CD14-positive monocyte (primary cell): ENCODE results near the gene ADAMTSL4.

DNA sequence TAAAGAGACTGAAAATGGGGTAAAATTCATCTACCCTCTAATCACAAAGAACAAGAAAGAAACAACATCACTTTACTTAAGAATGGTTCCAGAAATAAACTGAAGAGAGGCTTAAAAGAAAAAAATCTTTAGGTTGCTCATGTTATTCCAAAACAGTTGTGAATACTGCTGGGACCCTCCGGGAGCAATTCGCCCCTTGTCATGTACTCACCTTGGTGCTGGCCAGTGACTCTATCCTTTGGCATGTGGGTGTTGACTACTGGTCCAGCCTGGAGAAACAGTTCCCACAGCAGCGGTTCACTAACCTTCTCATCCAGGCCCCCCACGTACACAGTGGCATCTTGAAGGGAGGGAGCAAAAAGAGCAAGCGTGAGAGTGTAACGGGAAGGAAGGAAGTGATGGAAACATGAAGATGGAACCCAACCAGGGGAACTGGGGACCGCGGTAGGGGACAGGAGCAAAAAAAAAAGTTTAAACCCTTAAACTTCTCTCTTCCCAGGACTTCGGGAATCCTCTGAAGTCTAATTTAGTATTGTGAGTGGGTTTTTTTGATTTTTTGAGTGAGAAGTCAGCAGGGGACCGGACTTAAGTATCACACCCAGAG, 546 bp downstream of the SF3B4 start:
- CAGE, long polyA plus RNA = no peak

- CAGE, long polyA plus RNA = no peak
Observed at GRCh38 chr1:149967244-149967634, 30.6 kb upstream of the MTMR11 start.

- CAGE, long polyA plus RNA = no peak
Observed at GRCh38 chr1:150066569-150066854, 1.1 kb upstream of the VPS45 start.

GRCh38 chr1:150151189-150151782, 1.6 kb downstream of the PLEKHO1 start:
- CAGE, long polyA plus RNA = start-site peak on the minus strand at chr1:150151437-150151541, 35 and 9 reads in 2 replicates

DNA sequence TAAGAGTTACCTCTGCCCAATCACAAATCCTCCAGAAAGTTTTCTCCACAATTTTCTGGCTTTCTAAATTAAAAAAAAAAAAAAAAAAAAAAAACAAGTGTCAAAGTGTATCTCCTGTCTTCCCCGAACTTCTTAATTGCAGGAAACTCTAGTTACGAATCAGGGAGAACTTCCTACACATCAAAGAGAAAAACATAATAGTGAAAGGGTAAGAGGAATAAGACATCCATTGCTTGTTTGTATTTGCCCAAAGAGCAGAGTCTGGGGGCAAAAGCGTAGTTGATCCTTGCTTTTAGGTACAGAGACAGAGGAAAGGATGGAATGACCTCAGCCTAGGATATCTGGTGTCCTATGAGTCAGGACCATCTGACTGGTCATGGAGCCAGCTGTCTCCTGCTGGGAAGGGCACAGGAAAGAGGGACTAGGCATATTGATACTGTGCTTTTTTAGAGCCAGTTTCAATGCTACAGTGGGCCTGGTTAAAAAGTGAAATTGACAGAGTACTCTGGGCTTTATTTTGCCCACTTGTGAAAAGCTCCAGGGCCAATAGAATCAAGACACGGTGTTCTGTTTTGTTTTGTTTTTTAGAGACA, 3.0 kb downstream of the PLEKHO1 start:
- CAGE, long polyA plus RNA = no peak

DNA sequence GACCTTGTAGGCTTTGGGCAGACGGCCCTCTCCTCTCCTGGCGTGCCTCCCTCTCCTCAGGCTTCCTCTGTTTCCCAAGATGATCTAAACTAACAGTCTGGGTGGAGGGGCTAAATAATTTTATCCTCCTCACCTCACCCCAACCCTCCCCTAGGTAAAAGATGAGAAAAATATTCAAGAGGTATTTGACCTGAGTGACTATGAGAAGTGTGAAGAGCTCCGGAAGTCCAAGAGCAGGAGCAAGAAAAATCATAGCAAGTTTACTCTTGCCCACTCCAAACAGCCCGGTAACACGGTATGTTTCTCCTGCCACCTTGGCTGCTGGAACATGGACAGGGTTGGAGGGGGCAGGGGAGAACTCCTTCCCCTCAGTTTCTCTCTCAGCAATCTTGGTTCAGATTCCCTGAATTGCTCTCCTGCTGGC, 6.2 kb downstream of the PLEKHO1 start:
- CAGE, long polyA plus RNA = no peak

- CAGE, long polyA plus RNA = no peak
Observed at GRCh38 chr1:150160511-150161547, 11.1 kb downstream of the PLEKHO1 start.

GRCh38 chr1:150259632-150260666, 2.4 kb downstream of the CA14 start:
- CAGE, long polyA plus RNA = no peak

DNA sequence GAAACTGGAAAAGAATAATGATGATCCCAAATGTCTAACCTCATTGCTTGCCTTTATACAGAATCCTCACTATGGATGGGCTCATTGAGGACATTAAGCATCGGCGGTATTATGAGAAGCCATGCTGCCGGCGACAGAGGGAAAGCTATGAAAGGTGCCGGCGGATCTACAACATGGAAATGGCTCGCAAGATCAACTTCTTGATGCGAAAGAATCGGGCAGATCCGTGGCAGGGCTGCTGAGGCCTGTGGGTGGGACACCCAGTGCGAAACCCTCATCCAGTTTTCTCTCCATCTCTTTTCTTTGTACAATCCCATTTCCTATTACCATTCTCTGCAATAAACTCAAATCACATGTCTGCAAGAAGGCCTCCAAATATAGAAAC, 13.4 kb upstream of the PRPF3 start:
- CAGE, long polyA plus RNA = no peak

- CAGE, long polyA plus RNA = no peak
Observed at GRCh38 chr1:150441702-150442283, 45.4 kb upstream of the TARS2 start.

- CAGE, long polyA plus RNA = no peak
Observed at GRCh38 chr1:150471216-150472030, 15.8 kb upstream of the TARS2 start.

DNA sequence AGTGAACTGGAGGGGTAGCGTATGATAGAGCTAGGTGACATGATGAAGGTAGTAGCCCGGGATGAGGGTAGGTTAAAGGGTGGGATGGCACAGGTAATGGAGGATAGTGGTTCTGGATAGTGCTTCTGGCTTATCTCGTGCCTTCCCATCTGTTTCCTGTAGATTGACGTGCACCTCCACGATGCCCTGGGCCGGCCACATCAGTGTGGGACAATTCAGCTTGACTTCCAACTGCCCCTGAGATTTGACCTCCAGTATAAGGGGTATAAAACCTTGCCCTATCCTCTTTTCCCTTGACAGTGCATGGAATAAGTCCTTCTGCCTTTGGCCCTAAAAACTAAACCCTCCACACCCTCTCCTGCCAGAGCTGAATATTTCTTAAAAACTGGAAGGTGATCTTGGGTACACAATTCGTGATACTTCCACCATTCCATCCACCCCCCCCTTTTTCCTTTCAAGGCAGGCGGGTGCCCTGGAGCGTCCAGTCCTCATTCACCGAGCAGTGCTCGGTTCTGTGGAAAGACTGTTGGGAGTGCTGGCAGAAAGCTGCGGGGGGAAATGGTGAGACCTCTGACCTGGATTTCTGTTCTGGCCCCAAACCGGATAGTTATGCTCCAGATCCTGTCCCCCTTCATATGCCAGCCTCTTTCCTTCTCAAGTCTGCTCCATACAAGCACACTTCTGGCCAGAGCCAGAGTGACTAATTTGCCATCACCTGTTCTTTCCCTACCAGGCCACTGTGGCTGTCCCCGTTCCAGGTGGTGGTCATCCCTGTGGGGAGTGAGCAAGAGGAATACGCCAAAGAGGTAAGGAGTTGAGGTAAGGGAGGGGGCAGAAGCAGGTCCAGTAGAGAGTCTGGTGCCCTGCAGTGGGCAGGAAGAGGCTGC, 3.5 kb upstream of the ECM1 start:
- CAGE, long polyA plus RNA = no peak

GRCh38 chr1:150516004-150516784, 8.3 kb downstream of the ECM1 start:
- CAGE, long polyA plus RNA = no peak

GRCh38 chr1:150544267-150544554, 5.0 kb upstream of the ADAMTSL4 start:
- CAGE, long polyA plus RNA = no peak

DNA sequence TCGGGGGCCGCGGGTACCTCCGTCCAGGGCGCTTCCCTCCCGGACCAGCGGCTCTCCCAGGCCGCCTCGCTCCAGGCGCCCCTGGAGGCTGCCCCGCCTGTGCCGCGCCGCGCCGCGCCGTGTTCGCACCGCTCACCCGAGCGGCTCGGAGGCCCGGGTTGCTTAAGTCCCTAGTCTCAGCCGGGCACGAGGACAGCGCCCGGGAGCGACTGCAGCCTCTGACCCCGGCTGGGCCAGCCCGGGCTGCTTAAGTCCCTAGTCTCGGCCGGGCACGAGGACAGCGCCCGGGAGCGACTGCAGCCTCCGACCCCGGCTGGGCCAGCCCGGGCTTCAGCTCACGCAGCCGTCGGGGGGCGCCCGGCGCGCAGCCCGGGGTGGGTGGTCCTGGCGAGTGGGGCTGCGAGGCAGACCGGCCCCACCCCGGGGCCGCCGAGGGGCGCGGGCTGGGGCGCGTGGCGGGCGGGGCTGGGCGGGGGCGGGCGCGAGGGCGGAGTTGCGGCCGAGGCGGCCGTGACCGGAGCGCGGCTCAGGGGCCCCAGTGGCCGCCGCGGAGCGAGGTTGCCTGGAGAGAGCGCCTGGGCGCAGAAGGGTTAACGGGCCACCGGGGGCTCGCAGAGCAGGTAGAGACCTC, at the start of gene ADAMTSL4:
TSS of gene ADAMTSL4 (plus strand) at position 529 of the 631 bp plus-strand sequence.
- CAGE, long polyA plus RNA = no peak

- CAGE, long polyA plus RNA = no peak
Observed at GRCh38 chr1:150553018-150554258, 4.2 kb downstream of the ADAMTSL4 start.

DNA sequence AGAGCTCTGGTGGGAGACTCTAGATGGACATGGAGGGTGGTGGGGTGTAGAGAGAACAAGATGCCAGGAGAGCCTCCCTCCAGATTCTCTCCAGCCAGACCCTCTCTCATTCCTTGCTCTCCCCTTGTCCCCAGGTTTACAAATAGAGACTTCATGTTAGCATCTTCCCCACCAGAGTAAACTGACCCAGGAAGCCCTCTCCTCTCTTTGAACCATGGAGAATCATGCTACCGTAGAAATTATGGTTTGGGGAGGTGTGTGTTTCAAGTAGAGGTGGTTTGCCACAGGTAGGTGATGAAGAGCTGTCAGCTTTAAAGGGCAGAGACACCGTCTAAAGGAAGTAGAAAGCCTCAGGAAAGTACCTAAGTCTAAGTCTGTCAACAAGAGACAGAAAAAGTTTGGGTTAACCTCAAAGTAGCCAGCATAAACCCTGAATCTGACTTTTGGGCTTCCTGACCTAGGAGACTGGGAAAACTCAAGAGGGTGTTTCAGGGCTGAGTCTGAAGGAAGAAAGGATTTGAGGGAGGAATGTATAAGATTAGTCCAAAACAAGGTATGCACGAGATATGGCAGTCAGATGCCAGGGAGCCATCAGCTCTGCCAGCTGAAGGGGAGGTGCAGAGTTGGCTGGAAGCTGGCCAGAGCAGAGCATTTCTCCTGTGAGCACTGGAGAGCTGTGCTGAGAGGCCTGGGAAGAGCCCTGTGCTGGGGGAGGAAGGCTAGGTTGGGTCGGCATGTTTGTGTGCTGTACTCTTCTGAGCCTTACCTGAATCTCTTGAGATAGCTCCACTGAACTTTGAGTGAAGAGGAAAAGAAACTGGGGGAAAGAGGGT, 14.2 kb downstream of the ADAMTSL4 start:
- CAGE, long polyA plus RNA = no peak

GRCh38 chr1:150692740-150693072, 4.2 kb downstream of the GOLPH3L start:
- CAGE, long polyA plus RNA = no peak

GRCh38 chr1:150694596-150695057, 2.3 kb downstream of the GOLPH3L start:
- CAGE, long polyA plus RNA = no peak

DNA sequence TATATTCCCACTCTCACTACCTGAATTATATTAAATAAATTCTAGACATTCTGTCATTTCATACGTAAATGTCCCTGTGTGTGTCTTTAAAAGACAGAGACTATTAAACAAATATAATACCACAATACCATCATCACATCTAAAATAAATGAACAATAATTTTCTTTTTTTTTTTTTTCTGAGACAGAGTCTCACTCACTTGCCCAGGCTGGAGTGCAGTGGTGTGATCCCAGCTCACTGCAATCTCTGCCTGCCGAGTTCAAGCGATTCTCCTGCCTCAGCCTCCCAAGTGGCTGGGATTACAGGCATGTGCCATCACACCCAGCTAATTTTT, 2.7 kb upstream of the CTSS start:
- CAGE, long polyA plus RNA = no peak